Left lung (tissue), 1 donor: ENCODE data around the genes NUPR1, SULT1A2, NFATC2IP, LAT and SEZ6L2.

GRCh38 chr16:28538508-28539598 is at the start of gene NUPR1:
TSS of gene NUPR1 (minus strand) at chr16:28538974.
- PRO-cap: bidirectional peak, plus-strand start at chr16:28539198, minus-strand start at chr16:28538971

DNA sequence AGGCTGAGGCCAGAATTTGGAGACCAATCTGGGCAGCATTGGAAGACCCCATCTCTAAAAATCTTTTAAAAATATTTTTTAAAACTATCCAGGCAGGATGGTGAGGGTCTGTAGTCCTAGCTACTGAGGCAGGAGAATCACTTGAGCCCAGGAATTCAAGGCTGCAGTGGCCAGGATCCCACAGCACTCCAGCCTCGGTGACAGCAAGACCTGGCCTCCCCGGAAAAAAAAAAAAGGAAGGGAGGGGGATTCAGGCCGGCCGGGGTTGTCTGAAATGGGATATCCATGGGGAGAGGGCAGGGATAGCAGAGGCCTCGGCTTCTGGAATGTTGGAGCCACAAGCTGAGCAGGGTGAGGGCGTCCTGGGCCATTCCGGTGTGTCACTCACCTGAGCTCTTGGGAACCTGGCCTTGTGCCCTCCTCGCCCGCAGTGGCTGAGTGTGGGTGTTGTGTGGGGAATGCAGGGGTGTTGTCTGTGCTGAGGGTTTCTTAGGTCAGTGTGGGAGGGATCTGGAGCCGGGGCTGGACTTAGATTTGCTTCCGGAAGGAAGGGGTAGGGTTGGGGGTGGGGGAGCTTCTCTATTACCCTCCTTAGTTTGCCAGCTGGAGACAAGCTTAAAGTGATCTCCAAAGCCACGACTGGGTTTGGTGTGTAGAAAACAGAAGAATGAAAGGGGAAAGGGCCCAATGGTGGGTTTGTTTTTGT is at the start of gene SULT1A2:
Gene SULT1A2 (minus strand): TSS at position 442 of the 706 bp plus-strand sequence.
- PRO-cap: bidirectional peak, plus-strand start at position 497 of the sequence, minus-strand start at position 460 of the sequence

DNA sequence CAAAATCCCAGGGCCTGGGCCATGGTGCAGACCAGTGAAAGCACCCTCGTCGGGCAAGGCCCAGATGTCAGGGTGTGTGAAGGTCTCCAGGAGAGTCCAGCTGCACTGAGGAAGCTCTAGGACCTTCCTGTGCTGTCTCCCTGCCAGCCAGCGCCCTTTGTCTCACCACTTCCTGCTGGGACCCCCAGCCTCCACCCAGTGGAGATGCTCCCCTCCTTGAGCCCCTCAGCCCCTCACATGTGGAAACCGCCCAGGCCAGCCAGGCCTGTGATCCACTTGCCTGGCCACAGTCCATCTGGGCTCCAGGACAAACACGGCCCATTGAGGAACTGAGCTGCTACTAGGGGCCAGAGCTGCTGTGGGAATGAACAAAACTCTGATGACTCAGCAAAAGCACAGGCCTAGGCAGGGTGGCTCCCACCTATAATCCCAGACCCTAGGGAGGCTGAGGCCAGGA is 733 bp downstream of the SULT1A1 start:
- PRO-cap: unidirectional peak, plus-strand start at position 337 of the sequence

DNA sequence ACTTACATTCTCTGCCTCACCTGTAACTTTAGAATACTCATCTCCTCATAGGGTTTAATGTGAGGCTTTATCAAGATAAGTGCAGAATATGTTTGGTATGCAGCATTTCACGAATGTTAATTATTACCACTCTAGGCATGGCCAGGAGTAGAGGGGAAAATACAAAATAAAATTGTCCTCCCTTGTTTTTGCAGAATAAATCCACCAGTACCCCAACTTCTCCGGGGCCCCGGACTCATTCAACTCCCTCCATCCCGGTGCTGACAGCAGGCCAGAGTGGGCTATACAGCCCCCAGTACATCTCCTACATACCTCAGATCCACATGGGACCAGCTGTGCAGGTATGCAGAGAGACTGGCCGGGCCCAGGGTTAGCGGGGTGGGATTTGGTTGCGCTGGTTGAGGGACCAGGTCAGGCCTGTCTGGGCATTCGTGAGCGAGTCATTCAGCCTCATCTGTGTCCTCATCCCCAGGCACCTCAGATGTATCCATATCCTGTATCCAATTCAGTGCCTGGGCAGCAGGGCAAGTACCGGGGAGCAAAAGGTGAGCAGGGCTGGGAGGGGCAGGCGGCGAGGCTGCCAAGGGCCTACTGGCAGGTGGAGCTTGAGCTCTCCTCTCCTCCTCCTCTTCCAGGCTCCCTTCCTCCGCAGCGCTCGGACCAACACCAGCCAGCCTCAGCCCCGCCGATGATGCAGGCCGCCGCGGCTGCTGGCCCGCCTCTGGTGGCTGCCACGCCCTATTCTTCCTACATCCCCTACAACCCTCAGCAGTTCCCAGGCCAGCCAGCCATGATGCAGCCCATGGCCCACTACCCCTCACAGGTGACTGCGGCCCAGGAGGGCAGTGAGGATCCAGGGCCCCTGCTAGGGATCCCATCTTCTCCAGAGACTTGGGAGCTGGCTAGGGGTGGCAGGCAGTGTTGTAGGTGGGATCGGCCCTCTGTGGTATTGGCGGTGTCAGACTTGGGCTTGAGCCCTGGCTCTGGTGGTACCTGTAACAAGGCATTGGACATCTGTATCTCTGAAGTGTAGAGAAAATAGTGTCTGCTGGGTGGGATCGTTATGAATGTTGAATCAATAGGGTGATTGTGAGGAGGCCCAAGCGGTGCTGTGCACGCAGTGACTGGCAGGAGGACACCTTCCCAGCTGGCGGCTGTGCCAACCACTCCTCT is 11.5 kb downstream of the ATXN2L start:
- PRO-cap: no peak

DNA sequence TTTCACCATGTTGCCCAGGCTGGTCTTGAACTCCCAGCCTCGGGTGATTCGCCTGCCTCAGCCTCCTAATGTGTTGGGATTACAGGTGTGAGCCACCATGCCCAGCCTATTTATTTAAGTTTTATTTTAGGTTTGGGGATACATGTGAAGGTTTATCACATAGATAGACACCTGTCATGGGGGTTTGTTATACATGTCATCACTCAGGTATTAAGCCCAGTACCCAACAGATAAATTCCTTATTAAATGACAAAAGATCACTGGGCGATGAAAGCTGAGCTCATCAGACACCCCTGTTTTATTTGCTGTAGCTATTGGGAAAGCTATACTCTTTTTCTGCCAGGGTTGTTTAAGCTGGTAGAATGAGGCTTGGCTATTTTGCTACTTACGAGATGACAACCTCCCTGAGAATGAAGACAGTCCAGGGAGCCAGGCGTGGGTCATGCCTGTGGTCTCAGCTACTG is 4.5 kb upstream of the SH2B1 start:
- PRO-cap: no peak

- PRO-cap: no peak
Measured at GRCh38 chr16:28924221-28924388, 933 bp downstream of the RABEP2 start.

GRCh38 chr16:28950478-28951079 is at the start of gene NFATC2IP:
TSS of gene NFATC2IP (plus strand) at chr16:28950937.
- PRO-cap: bidirectional peak, plus-strand start at chr16:28951007, minus-strand start at chr16:28950626

- PRO-cap: bidirectional peak, plus-strand start at chr16:28984701, minus-strand start at chr16:28984704; bidirectional peak, plus-strand start at chr16:28985087, minus-strand start at chr16:28984975
Measured at GRCh38 chr16:28984215-28985473, at the start of gene LAT. TSS of gene LAT (plus strand) at chr16:28985052.

DNA sequence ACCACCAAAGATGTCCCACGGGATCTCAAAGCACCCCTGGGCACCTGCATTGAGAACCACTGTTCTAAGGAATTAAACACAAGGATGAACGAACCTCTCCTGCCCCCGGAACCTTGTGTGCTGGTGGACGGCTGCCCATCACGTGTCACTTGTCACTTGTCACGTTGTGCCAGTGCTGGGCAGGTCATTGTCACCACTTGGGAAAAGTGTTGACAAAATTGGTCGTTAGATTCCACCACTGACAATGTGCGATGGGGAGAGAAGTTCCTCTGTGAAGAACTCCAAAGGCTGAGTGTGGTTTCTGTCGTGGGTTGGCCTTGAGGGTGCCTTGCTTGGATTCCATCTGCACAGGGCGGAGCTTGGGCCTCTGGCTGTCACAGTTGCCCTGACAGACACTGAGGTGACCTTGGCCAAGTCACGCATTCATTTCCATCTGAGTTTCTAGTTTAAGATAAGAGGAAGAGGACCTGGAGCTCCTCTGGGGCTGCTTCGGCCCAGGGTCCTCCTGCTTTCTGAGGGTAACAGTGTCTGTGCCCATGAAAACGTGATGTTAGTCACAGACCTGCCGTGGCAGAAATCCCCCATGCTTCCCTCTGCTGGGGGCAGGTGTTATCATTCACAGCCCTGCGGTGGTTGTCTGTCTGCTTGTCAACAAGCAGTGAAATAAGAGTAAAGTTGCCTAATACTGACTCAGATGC is 133.5 kb downstream of the LAT start:
- PRO-cap: no peak

- PRO-cap: no peak
Measured at GRCh38 chr16:29139349-29140177, 154.7 kb downstream of the LAT start.

- PRO-cap: bidirectional peak, plus-strand start at chr16:29157376, minus-strand start at chr16:29157124
Measured at GRCh38 chr16:29156817-29157639, 172.2 kb downstream of the LAT start.

- PRO-cap: no peak
Measured at GRCh38 chr16:29231145-29231733, 175.3 kb downstream of the NPIPB11 start.

DNA sequence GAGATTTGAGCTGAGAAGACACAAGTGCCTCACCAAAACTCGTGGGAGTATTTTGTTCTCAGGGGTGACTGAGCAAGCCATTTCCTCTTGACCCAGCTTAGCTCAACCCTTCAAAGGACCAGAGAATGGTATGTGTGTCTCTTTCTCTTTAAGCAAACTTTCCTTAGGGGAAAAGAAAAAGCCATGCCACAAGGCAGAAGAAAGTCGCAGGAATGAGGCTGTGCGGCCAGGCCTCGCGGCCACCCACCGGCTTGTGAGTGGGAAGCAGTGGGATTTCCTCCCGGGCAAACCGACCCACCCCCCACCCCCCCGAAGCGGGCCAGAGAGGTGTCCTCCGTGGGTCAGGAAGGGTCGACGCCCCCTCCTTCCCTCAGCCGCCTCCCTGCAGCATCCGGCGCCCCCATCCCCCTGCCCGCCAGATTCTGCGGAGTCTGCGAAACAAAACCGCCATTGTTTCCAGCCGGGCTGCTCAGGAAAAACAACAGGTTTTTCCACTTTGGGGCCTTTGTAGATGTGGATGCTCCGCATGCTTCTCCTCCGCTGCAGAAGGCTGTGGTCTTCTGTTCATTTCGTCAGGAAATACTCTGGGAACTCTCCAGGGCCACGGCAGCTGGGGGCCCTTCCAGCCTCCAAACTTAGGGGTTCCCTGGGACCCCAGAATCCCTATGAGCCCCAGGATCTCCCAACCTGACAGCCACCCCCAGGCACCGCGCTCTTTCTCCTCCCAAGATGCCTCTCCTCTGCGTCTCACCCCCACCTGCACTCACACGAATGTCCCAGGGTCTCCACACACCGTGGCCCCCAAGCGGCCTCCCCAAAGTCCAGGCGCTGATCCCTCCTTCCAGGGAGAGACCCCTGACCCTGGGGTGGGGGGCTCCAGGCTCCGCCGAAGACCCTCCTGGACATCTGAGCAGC is 121.3 kb downstream of the NPIPB11 start:
- PRO-cap: no peak

- PRO-cap: no peak
Measured at GRCh38 chr16:29291259-29292125, 115.0 kb downstream of the NPIPB11 start.

- PRO-cap: no peak
Measured at GRCh38 chr16:29306952-29307586, 99.4 kb downstream of the NPIPB11 start.

DNA sequence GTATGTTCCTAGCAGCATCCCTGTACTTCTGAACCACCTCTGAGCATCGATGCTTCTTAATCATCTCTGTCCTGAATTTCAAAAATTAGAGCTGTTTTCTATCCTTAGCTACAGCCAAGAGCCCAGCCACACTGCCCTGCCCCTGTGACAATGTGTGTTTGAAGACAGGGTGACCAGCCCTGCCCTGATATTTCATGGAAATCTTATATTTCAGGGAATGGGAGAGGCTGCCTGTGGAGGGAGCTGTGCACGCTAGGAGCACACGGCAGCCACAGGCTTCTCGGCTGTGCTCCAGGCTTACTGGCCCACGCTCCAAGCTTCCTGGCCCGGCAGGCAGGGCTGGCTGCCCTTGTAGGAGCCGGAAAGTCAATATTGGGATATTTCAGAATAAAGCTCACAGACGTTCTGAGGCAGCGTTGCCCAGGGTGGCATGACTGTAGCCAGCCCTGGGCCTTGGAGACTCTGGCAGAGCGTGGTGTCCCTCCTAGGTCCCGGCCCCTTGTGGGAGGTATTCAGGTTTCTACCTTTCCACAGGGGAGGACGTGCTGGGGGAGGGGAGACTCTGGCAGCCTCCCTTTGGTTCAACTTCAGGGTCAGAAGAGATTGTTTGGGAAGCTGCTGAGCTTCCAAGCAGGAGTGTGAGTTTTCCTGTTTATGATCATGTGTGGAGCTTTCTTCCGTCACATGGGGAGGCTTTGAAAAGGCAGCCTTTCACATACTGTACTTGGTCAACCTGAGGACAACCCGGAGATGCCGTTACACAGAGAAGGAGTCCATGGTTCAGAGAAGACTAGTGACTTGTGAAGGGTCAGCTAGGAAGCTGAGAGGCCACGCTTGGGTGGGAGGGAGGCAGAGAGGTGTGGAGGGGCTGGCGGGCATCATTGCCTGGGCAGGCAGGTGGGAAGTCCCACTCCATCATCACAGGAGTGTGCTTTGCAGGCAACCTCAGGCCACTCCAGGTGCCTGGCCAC is 95.5 kb downstream of the NPIPB11 start:
- PRO-cap: no peak

DNA sequence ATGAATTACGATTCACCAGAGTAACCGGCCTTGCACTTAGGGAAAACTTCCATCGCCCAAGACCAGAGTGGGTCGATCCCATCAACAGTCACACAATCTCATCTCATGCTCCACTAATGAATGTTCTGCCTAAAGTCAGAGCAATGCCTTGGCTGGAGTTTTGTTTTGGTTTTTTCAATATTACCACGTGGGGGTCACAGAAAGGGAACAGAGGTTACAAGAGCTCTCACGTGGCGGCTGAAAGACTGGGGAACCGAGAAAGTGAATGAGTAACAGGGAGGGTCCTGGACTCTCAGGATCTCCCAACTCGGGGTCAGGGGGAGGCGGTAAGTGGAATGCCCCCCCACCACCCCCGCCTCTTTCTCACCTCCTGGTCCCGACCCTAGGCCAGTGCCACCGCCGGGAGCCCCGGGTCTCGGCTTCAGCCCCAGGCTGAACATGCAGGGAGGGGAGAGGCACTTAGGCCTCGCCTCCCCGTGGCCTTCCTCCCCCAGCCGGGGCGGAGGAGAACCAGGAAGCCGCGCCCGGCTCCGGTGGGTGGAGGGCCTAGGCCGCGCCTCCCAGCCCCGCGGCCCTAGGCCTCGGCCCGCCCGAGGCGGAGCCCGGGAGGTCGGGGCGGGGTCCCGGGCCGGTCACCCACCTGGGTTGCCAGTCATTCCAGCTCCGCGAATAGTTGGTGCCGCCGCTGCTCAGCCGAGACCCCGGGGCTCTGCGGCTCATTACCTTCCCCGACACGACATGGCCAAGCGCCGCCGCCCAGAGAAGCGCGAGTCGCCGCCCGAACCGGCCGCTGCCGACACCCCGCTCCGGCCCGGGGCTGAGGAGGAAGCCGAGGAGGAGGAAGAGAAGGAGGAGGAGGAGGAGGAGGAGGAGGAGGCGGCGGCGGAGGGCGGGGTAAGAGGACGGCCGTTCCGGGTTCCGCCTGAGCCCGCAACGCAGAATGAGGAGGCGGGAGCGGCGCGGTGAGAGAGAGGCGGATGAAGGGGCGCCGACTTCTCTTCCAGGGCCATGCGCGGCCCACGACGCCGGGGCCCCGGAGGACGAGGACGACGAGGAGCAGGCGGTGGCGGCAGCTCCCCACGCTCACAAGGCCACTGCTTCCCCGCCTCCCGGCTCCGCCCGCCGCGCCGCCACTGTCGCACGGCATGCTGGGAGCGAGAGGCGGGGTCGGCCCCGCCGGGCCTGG is 68.4 kb upstream of the SPN start:
- PRO-cap: unidirectional peak, minus-strand start at position 440 of the sequence; bidirectional peak, plus-strand start at position 938 of the sequence, minus-strand start at position 798 of the sequence; bidirectional peak, plus-strand start outside the sequence, minus-strand start at position 1,135 of the sequence

DNA sequence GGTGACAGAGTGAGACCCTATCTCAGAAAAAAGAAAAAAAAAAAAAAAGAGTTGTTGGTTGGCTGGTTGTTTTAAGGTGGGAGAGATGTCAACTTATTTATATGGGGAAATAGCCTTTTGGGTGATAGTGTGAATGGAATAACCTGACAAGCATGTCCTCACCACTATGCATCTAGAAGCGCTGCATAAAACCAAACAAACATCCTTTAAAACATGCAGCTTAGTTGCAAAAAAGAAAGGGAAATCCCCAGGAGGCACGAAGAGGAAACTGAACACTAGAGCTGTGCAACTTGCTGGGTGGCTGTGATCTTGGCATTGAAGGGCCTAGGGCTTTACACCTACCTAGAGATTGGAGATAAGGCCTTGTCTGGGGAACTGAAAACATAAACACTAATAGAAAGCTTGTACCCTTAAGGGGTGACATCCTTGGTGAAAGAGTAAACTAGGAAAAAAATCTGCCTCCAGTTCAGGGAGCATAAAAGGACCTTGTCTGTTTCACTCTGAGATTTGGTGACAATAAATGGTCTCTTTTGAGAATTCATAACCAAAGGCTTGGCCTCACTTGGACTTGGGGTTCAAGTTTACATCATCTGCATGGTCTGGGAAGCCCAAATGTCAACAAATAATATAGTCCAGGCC is 7.2 kb downstream of the C16orf54 start:
- PRO-cap: no peak

- PRO-cap: bidirectional peak, plus-strand start at chr16:29899639, minus-strand start at chr16:29899547
Measured at GRCh38 chr16:29898838-29899853, at the start of gene SEZ6L2. TSS of gene SEZ6L2 (minus strand) at chr16:29899550.

- PRO-cap: no peak
Measured at GRCh38 chr16:29972653-29973068, 1.0 kb upstream of the TAOK2 start.